ENCODE measurements around the gene EGFR.

GRCh38 chr7:51242144-51242781, 74.3 kb downstream of the COBL start:
- PRO-cap, result no peak
- RAMPAGE, long total RNA, 3 experiments, result no peak in any of the 3 experiments

DNA sequence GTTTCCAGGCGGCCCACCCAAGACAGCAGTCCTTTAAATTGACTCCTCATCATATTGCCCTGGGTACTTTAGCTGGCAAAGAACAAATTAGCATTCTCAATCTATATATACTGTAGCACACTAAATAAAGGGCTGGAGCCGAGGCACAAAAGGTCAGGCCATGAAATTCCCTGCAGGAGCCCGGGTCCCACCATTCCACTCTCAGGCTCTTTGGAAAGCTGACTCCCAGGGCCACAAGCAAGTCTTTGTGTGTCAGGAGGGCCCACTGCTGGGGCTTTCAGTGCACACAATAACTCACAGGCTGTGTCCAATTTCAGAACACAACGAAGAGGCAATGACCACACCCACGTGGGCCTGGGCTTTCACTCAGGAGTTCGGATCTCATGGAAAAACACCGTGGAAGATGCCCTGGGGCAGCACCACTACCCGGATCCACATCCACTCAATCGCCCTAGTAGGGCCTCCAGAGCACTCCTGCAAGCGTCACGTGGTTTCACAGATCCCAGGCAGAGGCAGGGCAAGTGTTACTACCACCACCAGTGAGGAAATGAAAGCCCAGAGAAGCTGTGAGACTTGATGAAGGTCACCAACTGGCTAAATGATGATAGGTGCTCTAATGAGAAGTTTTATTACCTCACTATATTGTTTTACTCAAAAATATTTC, 60.3 kb downstream of the COBL start:
- PRO-cap, result no peak
- RAMPAGE, long total RNA, 3 experiments, result no peak in any of the 3 experiments

GRCh38 chr7:51315801-51316312, 752 bp downstream of the COBL start:
- PRO-cap, result no peak
- RAMPAGE, long total RNA, 3 experiments, result no peak in any of the 3 experiments

GRCh38 chr7:53218812-53219592, 183.6 kb downstream of the POM121L12 start:
- PRO-cap, result no peak
- RAMPAGE, long total RNA, 3 experiments, result no peak in any of the 3 experiments

DNA sequence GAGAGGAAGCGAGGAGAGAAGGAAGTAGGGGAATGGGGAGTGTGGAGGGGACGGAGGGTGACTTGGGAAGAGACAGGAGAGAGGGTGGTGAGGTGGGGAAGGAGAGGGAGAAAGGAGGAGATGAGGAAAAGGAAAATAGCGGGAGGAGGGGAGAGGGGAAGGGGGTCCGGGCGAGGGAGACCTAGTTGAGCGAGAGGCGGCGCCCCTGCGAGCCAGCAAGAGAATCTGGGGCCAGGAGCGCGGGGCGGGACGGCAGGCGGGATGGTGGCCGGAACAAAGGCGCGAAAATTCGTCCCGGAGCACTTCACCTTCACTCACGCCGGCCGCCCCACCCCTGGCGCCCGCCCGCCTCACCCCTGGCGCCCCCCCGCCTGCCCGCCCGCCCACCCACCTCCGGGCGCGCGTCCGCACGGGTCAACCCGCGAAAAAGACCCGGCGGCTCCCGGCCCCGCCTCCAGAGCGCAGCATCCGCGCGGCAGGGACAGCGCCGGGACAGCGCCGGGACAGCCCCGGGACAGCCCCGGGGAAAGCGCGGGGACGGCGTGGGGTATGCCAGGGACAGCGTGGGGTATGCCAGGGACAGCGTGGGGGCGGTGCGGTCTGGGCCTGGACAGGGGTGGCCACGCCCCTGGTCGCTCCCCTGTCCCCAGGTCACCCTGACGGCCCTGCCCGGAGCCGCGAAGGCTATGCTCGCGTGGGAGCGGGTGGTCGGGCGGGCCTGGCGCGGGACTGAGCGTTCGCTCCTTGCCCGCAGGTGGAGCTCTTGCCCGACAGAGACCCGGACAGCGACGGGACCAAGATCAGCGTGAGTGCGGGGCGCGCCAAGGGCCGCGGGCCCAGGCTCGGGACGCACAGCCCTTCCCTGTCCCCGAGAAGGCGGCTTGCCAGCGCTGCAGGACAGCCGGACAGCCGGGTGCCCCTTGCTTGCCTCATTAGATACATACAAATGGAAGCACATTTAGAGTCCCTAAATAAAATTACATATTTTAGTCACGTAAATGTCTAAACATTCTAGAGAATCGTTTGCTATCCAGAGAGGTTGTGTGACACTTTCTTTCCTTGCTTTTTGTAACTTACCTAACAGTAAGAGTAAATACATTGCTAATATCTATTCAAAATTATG, 4.4 kb downstream of the VSTM2A start:
- PRO-cap, result no peak
- RAMPAGE, long total RNA, 3 experiments, result no peak in any of the 3 experiments

DNA sequence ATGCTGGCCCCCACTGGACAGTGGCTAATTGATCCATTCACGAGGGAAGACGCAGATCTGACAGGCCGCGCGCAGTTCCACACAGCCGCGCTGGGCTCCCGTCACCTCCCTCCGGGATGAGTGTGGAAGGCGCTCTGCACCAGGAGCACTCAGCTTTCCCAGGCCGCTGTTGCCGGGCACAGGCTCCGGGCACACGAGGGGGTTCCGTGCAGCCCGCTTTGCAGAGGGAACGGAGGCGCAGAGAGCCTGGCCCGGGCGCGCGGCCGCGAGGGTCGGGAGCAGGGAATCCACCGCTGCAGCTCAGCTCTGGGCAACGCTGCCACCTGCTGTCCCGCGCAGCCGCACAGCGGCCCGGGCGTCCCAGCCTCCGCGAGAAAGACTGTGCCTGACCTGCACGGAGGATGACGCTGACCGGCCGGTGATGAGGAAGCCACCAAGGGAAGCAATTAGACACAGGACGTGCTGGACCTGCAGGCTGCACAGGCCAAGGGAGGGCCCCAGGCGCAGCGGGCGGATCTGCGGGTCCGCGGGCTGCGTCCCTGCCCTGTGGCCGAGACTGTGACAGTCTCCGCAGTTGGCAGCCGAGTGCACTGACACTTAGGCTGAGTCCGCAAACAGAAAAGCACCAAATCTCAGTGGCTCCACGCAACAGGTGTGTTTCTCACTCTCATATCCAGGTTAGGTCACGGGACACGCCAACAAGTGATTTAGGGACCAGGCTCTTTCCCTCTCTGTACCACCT, 94.6 kb downstream of the SEC61G start:
- PRO-cap, result no peak
- RAMPAGE, long total RNA, 3 experiments, result no peak in any of the 3 experiments

GRCh38 chr7:54881796-54882044, 122.7 kb upstream of the SEC61G start:
- PRO-cap, result no peak
- RAMPAGE, long total RNA, 3 experiments, result no peak in any of the 3 experiments

DNA sequence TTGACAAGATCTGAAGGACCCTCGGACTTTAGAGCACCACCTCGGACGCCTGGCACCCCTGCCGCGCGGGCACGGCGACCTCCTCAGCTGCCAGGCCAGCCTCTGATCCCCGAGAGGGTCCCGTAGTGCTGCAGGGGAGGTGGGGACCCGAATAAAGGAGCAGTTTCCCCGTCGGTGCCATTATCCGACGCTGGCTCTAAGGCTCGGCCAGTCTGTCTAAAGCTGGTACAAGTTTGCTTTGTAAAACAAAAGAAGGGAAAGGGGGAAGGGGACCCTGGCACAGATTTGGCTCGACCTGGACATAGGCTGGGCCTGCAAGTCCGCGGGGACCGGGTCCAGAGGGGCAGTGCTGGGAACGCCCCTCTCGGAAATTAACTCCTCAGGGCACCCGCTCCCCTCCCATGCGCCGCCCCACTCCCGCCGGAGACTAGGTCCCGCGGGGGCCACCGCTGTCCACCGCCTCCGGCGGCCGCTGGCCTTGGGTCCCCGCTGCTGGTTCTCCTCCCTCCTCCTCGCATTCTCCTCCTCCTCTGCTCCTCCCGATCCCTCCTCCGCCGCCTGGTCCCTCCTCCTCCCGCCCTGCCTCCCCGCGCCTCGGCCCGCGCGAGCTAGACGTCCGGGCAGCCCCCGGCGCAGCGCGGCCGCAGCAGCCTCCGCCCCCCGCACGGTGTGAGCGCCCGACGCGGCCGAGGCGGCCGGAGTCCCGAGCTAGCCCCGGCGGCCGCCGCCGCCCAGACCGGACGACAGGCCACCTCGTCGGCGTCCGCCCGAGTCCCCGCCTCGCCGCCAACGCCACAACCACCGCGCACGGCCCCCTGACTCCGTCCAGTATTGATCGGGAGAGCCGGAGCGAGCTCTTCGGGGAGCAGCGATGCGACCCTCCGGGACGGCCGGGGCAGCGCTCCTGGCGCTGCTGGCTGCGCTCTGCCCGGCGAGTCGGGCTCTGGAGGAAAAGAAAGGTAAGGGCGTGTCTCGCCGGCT, at the start of gene EGFR:
Gene EGFR, plus strand, starts transcription at position 611 of the 981 bp plus-strand sequence.
- PRO-cap, result bidirectional peak, plus-strand start at position 456 of the sequence, minus-strand start at position 474 of the sequence; bidirectional peak, plus-strand start at position 611 of the sequence, minus-strand start at position 735 of the sequence
- RAMPAGE, long total RNA, 3 experiments, result no peak in any of the 3 experiments

GRCh38 chr7:55020148-55021172, 1.6 kb downstream of the EGFR start:
- PRO-cap, result unidirectional peak, minus-strand start at chr7:55020387; unidirectional peak, minus-strand start at chr7:55020522; unidirectional peak, minus-strand start at chr7:55020672; bidirectional peak, plus-strand start at chr7:55021012, minus-strand start at chr7:55020946
- RAMPAGE, long total RNA, 3 experiments, result no peak in any of the 3 experiments

- PRO-cap, result no peak
- RAMPAGE, long total RNA, 3 experiments, result no peak in any of the 3 experiments
Measured at GRCh38 chr7:55029946-55030401, 11.2 kb downstream of the EGFR start.

- PRO-cap, result no peak
- RAMPAGE, long total RNA, 3 experiments, result no peak in any of the 3 experiments
Measured at GRCh38 chr7:55068067-55068774, 49.4 kb downstream of the EGFR start.

GRCh38 chr7:55077371-55078429, 58.9 kb downstream of the EGFR start:
- PRO-cap, result no peak
- RAMPAGE, long total RNA, 3 experiments, result no peak in any of the 3 experiments

- PRO-cap, result no peak
- RAMPAGE, long total RNA, 3 experiments, result no peak in any of the 3 experiments
Measured at GRCh38 chr7:55095320-55096052, 76.7 kb downstream of the EGFR start.

DNA sequence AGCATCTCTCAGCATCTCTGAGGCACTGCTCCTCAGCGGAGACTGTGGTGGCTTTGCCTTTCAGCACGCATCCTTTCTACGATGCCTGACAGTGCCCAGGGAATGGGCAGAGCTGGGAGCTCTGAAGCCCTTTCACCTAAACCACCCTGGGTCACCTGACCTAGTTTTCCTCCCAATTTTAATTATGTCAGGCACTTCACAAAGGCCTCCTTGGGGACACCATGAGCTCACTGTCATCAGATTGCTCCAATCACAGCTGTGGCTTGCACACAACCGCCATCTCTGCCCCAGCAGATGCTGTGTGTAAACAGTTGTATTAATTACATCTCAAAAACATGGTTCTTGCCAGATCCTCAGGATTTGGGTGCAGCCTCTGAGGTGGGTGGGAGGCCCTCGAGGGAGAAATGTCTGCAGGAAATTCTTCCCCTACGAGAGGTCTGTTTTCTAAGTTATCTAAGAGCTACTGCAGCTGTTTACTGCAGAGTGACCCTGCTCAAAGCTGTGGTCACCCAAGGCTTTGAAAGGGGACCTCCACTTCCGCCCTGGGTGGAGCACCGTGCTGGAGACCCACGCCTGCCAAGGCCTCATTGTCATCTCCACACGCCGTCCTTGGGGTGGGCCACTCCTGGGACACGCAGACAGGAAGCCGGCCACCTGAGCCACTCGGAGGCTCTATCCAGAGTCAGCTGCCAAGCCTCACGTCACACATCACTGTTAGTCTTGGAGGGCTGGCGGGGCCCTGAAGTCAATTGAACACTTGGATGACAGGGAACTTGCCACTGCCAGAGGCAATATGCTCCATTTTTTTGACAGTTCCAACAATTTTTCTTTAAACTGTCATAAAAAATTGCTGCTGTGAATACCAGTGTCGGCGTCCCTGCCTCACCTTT, 81.5 kb downstream of the EGFR start:
- PRO-cap, result no peak
- RAMPAGE, long total RNA, 3 experiments, result no peak in any of the 3 experiments

DNA sequence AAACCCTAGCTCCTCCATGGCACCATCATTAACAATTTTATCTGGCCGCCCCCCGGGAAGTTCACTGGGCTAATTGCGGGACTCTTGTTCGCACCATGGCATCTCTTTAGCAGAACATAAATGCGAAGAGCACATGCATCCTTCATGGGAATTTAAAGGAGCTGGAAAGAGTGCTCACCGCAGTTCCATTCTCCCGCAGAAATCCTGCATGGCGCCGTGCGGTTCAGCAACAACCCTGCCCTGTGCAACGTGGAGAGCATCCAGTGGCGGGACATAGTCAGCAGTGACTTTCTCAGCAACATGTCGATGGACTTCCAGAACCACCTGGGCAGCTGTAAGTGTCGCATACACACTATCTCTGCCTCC, 127.6 kb downstream of the EGFR start:
- PRO-cap, result no peak
- RAMPAGE, long total RNA, 3 experiments, result no peak in any of the 3 experiments

- PRO-cap, result no peak
- RAMPAGE, long total RNA, 3 experiments, result no peak in any of the 3 experiments
Measured at GRCh38 chr7:55191294-55192275, 172.8 kb downstream of the EGFR start.

GRCh38 chr7:55463397-55464112, 98.4 kb downstream of the LANCL2 start:
- PRO-cap, result no peak
- RAMPAGE, long total RNA, 3 experiments, result no peak in any of the 3 experiments

DNA sequence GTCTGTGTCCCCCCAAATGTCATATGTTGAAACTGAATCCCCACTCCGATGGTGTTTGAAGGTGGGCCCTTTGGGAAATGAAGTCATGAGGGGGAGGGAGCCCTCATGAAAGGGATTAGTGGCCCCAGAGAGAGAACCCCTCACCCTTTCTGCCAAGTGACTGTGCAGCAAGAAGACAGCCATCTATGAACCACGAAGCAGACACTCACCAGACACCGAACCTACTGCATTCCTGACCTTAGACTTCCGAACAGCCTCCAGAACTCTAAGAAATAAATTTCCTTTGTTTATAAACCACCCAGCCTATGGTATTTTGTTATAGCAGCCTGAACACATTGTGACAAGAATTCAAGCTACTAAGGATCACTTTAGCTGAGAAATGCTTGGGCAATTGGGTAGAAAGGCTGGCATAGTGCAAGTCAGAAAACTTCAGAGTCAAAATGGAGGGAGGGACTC, 100.8 kb downstream of the LANCL2 start:
- PRO-cap, result no peak
- RAMPAGE, long total RNA, 3 experiments, result no peak in any of the 3 experiments

DNA sequence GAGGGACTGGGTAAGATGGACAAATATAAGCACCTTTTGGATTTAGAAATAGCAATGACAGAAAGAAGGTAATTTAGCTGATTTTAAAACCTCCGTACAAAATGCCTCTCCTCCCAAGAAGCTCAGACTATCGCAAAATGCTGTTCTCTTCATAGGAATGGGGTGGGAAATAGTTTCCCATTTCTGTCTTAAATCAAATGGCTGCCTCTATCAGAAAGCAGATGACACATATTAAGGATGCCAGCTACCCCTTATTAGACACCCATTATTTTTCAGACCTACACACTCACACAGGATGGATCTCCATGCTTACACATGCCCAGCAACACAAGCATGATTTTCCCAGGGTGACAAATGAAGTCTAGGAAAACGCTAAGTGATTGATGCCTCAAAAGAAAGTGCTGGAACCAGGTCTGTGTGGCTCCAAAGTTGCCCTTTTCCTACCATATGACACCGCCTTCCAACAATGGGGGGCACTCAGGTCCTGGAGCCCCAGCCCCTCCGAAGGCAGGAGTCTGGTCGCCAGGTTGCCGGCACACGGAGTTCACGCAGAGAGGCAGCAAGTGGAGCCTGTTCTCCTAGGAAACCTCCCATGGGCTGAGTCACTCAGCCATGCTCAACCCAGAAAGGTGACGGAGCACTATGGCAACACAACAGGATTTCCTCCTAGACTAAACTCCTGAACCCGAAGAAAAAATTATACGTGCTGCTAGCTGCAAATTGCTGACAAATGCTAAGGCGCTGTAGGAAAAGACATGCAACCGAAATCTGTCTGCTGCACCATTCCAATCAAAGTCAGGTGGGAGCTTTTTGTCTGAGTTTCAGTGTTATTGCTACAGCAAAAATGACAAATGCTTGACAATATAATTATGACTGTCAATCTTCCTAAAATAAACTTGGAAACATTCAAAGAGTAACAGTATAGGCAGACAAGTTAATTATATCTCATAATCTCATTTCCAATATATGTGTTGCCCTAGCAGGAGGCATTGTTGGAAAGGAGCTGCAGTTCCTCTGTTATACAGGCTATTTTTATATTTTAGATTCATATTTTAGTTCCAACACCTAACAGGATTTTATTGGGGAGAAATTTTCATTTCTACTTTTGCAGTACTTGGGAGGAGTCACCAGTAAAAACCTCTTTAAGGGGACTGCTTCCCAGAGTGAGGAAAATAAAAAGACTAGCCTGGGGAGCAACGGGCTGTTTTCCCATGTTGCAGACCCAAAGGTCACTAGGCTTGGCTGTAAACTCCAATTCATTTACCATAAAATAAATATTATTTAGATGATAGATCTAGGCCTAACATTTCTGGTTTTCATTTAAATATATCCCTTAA, 19.6 kb downstream of the VOPP1 start:
- PRO-cap, result no peak
- RAMPAGE, long total RNA, 3 experiments, result no peak in any of the 3 experiments

- PRO-cap, result no peak
- RAMPAGE, long total RNA, 3 experiments, result no peak in any of the 3 experiments
Measured at GRCh38 chr7:55555099-55555507, 17.2 kb downstream of the VOPP1 start.

Data from subcutaneous adipose tissue (tissue), 3 donors.